Skeletal muscle satellite cell (primary cell): ENCODE data around the genes LRRTM3 and DDX21.

GRCh38 chr10:63486565-63487158 is 20.9 kb upstream of the JMJD1C start:
- CAGE, long polyA plus RNA: no peak

DNA sequence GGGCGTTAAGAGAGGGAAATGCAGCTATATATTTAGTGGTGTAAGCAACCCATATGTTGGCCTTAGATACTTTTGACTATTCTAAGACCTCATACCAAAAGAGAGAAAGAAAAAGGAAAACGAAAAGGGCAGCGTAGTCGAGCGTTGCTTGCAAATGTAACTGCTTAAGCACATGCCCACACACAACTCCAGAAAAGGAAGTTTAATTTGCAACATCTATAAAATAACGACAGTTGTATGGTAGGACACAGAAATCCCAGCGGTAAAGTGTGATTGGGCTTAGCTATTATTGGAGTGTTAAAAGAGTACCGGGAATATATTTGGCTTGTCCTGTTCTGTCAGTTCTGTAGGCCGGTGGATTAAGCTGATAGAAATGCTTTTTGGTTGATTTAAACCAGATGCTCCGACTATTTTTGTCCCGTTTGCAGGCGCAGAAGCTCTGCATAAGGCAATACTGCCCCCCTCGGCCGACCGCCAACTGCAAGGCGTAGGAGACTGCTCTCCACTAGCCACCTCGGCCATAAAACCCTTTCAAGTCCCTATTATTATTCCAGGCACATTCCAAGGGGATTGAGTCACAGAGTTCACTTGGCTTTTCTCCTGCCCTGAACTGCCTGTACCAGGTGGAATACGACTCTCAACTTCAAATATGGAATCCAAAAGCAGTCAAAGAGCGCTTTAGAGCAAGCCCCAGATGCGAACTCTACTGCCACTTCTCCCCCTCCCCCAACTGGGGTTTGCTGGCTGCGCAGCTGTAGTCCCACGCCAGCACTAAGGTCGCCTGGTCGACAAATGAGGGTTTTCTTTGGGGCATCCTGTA is 108.1 kb downstream of the REEP3 start:
- CAGE, long polyA plus RNA: no peak

DNA sequence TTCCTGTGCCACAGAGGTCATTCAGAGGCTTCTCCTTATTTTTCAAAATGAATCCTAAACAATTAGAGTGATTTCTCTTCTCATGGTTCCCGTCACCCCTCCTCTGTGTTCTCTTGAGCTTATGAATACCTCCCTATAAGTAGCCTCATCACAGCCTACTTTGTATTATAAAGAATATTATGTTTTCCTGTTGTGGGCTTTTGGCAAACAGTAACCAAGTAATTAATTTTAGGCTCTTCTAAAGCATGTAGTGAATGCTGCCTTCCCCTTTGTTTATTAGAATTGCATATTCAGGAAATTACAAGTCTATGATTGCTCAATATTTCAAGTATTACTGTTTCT is 179.5 kb downstream of the REEP3 start:
- CAGE, long polyA plus RNA: no peak

DNA sequence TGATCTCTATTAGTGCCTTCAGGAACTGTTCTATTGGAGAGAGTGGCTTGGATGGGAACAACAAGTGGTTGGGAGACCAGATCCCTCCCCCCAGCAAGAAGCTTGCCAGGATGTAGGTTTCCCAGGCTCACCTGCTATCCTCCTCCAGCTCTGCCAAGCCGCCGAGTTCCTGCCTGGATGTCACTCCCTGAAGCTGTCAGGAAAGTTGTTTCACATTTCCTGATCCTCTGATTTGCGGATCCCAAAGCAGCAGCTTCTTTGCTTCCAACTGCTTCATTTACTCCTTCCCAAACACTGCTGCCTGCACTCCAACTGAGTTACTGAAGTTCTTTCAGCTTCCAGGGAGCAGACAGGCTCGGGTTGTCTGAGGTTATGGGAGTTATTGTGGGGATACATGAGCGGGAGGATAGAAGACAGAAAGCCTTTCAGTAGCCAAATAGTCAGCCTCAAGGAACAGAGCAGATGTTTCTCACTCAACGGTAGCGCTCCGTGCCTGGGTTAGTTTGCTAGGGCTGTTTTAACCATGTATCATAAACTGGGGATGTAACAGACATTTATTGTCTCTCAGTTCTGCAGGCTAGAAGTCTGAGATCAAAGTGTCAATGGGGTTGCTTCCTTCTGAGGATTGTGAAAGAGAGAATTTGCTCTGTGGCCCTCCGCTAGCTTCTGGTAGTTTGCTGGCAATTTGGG is 515.9 kb downstream of the REEP3 start:
- CAGE, long polyA plus RNA: no peak

GRCh38 chr10:65570090-65571137 is 1355.4 kb upstream of the LRRTM3 start:
- CAGE, long polyA plus RNA: no peak

DNA sequence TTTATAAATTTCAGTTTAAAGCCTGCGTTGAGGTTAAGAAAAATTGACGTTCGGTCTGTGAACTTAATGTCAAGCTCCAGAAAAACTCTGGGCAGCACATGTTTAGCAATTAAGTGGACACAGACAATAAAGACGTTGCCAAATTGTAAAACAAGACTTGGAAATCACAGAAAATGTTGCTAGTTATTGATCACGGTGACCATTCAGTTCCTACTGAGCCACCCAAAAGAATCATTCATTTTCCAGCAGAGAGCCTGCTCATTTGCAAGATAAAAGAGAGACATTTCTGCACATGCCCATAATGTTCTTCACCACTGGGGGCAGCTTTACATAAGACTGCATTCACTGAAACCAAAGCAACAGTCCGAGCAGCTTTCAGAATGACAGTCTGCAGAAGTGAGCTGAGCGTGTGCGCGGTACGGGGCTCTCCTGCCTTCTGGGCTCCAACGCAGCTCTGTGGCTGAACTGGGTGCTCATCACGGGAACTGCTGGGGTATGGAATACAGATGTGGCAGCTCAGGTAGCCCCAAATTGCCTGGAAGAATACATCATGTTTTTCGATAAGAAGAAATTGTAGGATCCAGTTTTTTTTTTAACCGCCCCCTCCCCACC is at the start of gene LRRTM3:
Gene LRRTM3 (plus strand): TSS at position 359 of the 612 bp plus-strand sequence.
- CAGE, long polyA plus RNA: no peak

DNA sequence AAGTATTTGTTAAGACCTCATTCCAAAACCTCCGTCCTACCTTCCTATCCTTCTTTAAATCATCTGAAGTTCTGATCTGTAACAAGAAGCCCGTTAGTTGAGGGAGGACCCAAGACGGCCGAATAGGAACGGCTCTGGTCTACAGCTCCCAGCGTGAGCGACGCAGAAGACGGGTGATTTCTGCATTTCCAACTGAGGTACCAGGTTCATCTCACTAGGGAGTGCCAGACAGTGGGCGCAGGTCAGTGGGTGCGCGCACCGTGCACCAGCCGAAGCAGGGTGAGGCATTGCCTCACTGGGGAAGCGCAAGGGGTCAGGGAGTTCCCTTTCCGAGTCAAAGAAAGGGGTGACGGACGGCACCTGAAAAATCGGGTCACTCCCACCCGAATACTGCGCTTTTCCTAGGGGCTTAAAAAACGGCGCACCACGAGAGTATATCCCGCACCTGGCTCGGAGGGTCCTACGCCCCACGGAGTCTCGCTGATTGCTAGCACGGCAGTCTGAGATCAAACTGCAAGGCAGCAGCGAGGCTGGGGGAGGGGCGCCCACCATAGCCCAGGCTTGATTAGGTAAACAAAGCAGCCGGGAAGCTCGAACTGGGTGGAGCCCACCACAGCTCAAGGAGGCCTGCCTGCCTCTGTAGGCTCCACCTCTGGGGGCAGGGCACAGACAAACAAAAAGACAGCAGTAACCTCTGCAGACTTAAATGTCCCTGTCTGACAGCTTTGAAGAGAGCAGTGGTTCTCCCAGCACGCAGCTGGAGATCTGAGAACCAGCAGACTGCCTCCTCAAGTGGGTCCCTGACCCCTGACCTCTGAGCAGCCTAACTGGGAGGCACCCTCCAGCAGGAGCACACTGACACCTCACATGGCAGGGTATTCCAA is 308.8 kb downstream of the CTNNA3 start:
- CAGE, long polyA plus RNA: no peak

DNA sequence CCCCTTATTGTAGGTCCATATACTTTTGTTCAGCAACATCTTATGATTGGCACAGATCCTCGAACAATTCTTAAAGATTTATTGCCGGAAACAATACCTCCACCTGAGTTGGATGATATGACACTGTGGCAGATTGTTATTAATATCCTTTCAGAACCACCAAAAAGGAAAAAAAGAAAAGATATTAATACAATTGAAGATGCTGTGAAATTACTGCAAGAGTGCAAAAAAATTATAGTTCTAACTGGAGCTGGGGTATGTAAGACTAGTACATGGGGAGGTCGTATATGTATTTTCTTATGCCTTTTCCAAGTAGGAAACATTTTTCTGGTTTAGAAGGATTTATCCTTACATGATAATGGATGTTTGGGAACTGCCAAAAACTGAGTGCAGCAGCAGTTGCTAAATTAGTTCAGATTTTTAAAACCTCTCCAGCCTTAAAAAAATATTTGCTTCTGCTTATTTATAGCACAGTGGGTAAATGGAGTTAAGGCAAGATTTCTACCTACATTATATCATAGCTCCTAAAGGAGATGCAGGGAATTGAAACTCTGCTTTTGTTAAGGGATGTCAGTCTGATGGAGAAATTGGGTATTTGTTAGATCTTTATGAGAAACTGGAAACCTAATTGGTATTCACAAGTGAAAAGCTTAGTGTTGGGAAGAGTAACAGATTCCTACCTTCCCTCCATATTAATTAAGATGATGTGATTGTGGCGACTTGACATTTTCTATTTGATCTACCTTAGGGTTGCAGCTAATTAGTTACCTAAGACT is 4.6 kb downstream of the SIRT1 start:
- CAGE, long polyA plus RNA: no peak

DNA sequence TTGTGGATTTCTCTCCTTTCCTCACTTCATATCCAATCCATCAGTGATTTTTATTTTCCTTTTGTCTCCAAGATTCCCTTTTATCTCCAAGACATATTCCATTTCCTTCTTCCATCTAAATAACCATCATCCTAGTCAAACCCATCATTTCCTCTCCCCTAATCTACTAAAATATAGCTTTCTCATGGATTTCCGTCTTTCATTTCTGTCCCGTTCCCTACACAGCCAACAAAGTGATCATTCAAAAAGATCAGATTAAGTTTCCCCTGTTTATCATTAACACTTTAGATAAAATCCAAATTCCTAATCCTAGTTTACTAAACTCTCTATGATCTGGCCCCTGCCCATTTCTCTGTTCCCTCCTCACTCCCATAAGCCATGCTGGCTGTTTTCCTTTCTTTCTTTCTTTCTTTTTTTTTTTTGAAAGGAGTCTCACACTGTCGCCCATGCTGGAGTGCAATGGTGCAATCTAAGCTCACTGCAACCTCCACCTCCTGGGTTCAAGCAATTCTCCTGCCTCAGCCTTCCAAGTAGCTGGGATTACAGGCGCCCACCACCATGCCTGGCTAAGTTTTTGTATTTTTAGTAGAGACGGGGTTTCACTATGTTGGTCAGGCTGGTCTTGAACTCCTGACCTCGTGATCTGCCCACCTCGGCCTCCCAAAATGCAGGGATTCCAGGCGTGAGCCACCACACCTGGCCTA is 80.1 kb downstream of the SIRT1 start:
- CAGE, long polyA plus RNA: no peak

GRCh38 chr10:68060834-68061394 is 14.2 kb downstream of the HERC4 start:
- CAGE, long polyA plus RNA: no peak

DNA sequence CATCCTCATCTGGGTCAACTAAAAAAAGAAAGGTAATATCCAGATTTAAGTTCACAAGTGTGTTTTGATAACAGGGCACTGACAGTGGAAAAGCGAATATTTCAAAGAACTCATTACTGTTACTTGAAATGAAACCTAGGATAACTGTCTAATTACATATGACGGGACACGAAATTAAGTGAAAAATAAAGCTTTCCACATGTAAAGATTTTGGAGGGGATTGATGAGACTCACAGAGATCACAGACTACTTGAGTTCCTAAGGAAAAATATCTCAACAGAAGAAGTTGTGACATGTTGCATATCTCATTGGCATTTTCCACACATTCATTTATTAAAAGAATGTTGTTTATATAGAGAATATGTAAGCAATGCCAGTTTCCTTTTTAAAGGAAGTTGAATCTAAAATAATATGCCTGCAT is 414 bp downstream of the MYPN start:
- CAGE, long polyA plus RNA: no peak

DNA sequence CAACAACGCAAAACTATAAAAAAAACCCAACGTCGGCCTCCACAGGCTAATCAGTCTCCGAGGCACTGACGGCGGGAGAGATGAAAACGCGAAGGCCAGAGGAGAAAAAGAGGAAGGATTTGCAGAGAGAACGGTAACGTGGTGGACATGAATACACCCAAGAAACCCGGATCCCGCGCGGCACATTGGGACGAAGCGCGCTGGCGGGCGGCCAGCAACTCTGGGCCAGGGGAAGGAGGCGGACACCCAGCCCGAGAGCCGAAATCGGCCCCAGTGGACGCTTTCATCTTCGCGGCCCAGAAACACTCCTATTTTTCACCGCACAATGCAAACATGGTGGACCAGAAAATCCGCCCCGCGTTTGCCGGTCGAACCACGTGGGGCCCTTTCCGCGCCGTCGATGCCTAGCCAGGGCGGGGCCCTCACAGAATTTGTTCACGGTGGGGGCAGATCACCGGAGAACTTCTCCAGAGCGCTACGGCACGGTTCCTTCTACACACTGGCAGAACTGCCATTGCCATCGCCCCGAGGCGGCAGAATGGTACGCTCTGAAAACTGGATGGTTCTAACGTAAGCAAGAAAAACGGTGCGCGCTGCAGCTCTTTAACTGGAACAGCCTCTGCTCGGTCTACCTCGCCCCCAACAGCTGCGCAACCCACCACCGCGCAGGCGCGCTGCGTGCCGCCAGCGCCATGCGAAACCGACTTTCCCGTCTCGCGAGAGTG is 433 bp upstream of the HNRNPH3 start:
- CAGE, long polyA plus RNA: no peak

DNA sequence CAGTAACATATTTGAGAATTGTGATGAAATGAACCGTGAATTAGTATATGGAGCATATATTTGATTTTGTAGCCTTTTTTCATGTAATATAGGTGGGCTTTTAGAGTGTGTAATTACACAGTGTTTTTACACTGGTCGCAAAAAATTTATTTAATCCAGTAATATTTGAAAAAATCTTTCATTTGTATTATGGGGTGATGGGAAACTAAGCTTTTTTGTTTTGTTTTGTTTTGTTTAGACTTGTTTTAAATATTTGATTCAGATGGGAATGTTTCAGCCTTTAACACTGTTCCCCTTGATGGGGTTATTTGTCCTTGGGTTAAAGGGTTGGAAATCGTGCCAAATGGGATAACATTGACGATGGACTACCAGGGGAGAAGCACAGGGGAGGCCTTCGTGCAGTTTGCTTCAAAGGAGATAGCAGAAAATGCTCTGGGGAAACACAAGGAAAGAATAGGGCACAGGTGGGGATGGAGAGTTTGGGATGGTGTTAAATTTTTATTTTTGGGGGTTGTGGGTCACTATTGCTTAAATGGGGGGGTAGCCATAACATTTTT is 4.9 kb upstream of the PBLD start:
- CAGE, long polyA plus RNA: no peak

DNA sequence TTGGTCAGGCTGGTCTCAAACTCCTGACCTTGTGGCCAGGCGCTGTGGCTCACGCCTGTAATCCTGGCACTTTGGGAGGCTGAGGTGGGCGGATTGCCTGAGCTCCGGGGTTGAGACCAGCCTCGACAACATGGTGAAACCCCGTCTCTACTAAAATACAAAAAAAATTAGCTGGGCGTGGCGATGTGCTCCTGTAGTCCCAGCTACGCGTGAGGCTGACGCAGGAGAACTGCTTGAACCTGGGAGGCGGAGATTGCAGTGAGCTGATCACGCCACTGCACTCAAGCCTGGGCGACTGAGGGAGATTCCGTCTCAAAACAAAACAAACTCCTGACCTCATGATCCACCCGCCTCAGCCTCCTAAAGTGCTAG is 5.2 kb upstream of the TET1 start:
- CAGE, long polyA plus RNA: no peak

- CAGE, long polyA plus RNA: no peak
Measured at GRCh38 chr10:68721382-68721970, 437 bp downstream of the CCAR1 start.

GRCh38 chr10:68955317-68956354 is at the start of gene DDX21:
TSS of gene DDX21 (plus strand) at chr10:68956170.
- CAGE, long polyA plus RNA: no peak

DNA sequence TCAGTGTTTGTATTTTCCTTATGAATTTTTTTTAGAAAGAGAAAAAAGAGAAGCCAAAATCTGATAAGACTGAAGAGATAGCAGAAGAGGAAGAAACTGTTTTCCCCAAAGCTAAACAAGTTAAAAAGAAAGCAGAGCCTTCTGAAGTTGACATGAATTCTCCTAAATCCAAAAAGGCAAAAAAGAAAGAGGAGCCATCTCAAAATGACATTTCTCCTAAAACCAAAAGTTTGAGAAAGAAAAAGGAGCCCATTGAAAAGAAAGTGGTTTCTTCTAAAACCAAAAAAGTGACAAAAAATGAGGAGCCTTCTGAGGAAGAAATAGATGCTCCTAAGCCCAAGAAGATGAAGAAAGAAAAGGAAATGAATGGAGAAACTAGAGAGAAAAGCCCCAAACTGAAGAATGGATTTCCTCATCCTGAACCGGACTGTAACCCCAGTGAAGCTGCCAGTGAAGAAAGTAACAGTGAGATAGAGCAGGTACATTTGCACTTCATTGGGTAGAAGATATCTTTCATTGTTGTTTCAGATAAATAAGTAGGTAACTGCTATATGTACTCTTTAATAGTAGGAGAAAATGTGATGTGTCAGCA is 3.9 kb downstream of the DDX21 start:
- CAGE, long polyA plus RNA: no peak

DNA sequence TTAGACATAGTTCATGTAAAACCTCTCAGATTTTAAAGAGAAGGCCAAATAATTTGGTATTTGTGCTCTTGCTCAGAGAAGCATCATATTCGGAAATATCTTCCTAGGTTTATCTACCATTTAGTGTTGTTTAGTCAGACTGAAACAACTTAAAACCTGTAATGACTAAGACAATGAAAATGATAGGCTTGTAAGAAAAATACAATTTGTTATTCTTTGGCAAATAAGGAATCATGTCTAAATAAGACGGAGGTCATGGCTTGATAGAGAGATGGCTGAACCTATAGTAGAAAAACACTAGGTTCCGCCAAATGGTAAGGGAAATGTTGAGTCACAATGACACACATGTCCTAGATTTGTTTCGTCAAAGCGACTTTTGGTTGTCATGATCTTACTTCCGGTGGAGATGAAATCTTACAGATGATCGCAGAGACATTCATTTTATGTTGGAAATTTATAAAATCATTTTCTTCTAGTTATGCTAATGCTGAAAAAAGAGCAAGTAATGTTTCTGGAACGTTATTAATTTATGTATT is 933 bp downstream of the SRGN start:
- CAGE, long polyA plus RNA: no peak

GRCh38 chr10:69100369-69101065 is 12.6 kb downstream of the SRGN start:
- CAGE, long polyA plus RNA: no peak

DNA sequence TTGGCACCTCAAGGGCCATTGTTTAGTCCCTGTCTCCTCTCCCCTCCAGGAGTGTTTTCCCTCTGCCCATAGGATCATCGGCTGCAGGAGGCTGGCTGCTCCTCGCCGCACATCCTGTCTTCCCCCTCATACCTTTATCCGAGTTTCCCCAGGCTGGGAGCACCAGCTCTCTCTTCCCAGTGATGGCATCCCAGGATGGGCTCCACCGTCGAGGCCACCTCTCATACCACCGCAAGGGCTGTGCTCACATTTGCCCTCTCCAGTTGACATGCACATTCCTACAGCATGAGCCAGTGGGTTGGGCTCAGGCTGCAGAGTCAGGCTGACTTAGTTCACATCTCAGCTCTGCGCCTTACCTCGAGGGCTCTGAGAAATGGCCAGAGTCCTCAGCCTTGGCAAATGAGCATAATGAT is 12.1 kb downstream of the HKDC1 start:
- CAGE, long polyA plus RNA: no peak